Myometrial cell (primary cell): ENCODE measurements around the genes GSTA3 and FBXO9.

DNA sequence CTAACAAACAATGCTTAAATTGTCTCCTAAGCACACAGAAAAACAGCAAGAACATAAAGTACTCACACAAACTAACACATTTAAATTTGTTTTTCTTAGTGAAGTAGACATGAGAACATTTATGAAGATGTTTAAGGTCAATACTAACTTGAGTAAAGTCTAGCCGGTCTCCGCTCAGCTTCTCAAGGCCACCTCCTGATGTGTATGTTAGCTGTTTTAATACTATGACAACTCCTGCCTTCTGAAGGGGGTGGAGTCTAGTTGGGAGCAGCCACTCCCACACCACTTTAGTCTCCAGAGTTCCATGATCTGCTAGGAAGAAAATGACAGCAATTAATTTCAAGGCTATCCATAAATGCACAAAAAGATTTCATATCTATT is at the start of gene GSTA3:
GSTA3 (minus strand) TSS at position 206 of the 381 bp plus-strand sequence.
- RAMPAGE, long total RNA = no peak

DNA sequence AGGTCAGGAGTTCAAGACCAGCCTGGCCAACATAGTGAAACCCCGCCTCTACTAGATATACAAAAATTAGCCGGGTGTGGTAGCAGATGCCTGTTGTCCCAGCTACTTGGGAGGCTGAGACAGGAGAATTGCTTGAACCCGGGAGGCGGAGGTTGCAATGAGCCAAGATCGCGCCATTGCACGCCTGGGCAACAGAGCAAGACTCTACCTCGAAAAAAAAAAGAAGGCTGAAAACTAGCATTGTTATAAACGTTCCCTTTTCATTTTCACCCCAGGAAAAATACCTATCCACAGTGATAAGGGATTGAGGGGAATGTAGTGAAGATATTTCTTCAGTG is 9.3 kb downstream of the GSTA4 start:
- RAMPAGE, long total RNA = no peak

GRCh38 chr6:52995540-52995945 is 459 bp upstream of the GSTA4 start:
- RAMPAGE, long total RNA = no peak

- RAMPAGE, long total RNA = start-site peak on the plus strand at chr6:53065402-53065463, 42 and 30 reads in 2 replicates; start-site peak on the plus strand at chr6:53065524-53065593, 18 and 19 reads in 2 replicates
These were observed at the start of gene FBXO9 for GRCh38 chr6:53065210-53066205. FBXO9 (plus strand) TSS chr6:53065404.

DNA sequence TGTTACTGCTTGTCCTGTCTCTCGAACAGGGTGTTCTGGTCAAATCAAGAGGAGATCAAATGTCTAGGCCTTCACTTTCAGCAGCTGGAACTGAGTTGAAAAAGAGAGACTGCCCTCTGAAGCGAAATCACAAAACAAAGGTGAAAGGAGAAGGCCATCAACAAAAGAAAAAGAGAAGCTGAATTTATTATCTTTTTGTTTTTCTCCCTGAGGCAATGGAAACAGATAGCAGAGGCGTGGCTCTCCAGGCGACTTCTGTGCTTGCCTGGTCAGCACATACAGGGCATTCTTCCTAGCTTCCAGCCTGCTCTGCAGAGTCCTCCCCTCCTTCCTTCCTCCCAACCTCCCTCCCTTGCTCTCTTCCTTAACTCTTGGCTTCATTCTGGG is 44.2 kb upstream of the GCM1 start:
- RAMPAGE, long total RNA = no peak

- RAMPAGE, long total RNA = no peak
These were observed 50.5 kb upstream of the GCM1 start for GRCh38 chr6:53199117-53199597.

- RAMPAGE, long total RNA = no peak
These were observed 22.0 kb downstream of the ELOVL5 start for GRCh38 chr6:53326411-53327453.

- RAMPAGE, long total RNA = no peak
These were observed 20.9 kb downstream of the ELOVL5 start for GRCh38 chr6:53327646-53328353.

GRCh38 chr6:53431266-53431761 is 82.6 kb upstream of the ELOVL5 start:
- RAMPAGE, long total RNA = no peak

- RAMPAGE, long total RNA = no peak
These were observed 90.8 kb upstream of the ELOVL5 start for GRCh38 chr6:53439407-53440003.

GRCh38 chr6:53483765-53484491 is 61.0 kb downstream of the GCLC start:
- RAMPAGE, long total RNA = no peak

DNA sequence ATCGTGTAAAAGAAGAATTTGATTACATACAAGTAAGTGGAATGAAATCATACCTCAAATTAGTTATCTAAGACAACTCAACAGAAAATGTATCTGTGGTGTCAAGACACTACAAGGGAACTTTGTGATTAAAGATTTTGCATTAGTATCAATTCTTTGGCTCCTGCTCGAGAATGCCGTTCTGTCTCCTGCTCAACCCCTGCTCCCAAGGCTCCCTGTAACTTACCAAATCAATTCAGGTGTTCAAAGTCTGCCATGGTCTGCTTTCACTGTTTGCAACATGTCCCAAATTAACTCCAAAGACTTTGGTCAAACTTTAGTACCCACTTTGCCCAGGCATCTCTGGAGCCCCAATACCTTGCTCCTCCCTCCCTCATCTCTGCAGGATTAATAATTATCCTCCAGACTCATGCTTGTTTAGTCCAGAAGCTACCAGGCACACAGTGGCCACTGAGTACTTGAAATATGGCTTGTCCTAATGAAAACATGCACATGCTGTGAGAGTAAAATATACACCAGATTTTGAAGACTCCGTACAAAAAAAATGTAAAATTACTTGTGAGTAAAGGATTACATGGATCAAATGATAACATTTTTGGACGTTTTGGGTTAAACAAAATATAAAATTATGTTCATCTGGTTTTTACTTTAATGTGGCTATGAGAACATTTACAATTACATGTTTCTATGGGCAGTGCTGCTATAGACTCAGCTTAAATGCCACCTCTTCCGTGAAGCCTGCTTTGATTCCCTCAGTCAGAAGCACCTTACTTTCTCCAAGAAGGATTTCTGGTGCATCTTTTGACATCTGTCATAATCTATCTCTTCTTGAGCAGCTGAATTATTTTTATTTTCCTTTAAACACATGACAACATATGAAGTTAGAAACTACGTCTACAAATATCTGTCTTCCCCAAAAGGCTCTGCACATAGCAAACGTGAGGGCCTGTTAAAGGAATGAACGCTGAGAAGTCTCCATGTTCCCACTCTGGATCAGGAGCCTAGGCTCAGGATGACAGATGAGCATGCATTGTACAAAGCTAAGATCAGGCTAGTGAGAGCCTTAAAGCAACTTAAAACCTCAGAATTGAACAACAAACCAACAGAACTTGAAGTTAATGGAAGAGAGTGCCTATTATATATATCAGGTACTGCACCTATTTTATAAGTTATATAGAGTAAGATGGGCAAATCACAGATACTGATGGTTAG is 30.0 kb downstream of the GCLC start:
- RAMPAGE, long total RNA = no peak

DNA sequence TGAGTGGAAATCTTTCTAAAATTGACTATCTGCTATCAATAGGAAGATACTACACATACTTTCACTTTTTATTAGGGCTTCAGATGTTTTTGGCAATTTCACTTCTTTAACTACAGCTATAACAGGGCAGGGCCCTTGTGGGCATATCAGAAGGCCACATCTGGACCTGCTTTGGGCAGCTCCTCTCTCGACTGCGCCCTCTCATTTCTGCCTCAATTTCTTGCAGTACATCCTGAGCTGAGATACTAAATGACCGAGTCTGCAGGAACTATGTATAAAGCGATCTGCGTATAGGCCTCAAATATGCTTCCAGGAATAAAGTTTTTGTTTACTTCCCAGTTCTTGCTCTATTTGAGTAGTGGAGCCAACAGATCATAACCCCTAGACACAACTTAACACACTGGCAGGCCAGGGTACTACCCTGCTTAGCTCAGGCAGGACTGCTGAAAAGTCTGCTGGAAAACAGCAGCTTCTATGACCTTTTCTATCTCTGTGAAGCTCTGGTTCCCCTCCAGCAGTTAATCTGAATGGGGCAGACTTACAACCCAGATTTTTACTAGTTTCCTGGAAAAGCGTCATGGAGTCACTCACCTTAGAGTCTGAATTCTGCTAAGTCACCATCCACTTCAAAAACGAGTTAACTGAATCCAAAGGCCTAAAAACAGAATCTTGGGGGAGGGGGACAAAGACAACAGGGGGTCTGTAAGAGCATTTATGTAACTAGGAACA is 12.6 kb downstream of the GCLC start:
- RAMPAGE, long total RNA = no peak

DNA sequence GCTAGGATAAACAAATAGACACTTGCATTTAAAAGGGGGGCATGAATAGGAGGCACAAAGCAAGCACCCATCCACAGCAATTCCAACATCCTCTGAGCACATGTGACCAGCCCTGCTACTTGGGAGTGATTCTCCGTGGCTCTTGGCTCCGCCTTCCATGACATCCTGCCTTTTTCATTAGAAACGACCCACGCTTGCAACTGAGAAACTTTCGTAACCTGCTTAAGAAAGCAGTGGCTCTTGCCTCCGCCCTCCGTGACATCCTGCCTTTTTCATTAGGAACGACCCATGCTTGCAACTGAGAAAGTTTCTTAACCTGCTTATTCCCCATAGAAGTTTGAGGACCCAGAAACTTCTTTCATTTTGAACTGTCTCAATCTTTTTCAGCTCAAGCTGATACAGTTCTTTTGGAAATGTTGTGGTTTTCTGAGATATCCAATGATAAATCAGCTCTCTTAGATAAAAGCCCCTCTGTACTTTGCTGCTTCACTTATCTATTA is 53.3 kb upstream of the LRRC1 start:
- RAMPAGE, long total RNA = no peak

DNA sequence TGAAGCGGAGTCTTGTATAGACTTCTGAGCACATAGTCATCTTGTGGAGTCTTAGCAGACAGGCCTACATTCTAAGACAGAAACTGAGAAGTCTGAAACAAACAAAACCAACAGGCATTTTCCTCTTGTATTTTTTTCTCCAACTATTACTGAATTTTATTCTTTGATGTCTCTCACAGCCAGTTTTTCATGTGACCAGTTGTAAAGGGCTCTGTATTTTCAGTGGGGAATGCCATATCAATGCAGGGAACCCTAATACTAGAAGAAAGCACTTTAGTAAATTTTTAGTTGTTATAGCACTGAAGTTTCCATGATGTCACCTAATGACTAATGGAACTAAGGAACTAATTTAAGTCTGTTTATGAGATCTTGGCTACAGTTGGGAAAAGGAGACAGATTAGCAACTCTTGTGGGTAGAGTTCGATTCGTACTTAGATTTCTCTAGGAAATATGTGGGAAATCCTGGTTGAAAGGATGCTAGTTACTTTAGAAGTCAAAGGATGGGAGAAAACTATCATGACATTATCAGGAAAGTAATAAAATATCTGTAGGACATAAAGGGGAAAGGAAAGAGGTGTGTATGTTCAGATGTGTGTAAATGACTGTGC is 103.2 kb downstream of the LRRC1 start:
- RAMPAGE, long total RNA = no peak

DNA sequence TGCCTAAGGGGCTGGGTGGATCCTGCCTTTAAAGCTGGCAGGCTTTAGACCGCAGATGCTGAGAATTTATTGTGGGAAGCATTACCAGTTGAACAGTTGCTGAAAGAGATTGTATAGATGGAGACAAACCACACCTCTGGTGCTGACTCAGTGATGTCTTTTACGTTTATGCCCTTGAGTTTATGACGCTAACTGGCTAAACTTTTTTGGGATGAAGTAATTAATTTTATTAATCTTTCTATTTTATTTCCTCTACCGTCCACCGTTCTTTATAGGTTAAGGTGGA is 1.7 kb downstream of the FAM83B start:
- RAMPAGE, long total RNA = no peak

GRCh38 chr6:54874571-54875194 is 28.1 kb downstream of the FAM83B start:
- RAMPAGE, long total RNA = no peak

GRCh38 chr6:56073511-56073869 is 173.9 kb downstream of the COL21A1 start:
- RAMPAGE, long total RNA = no peak

DNA sequence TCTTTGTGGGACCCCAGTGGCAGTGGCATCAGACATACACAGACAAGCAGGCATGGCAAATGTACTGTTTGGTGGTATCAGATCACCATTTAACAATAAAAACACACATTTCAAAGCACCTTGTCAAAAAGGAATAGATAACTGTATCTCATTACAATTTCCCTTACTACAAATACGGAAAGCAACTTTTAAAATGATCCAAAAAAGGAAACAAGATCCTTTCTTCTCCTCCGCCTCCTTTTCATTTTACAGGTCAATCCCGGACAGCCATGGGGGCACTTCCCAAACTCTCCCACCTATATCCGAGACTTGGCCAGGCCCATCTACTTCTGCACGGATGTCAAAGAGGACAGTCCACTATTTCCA is 208.9 kb upstream of the COL21A1 start:
- RAMPAGE, long total RNA = no peak

GRCh38 chr6:56508348-56508895 is 261.0 kb upstream of the COL21A1 start:
- RAMPAGE, long total RNA = no peak